Bronchus fibroblast of lung (primary cell): ENCODE data around the gene PCNP.

- RAMPAGE, long total RNA = no peak
Observed at GRCh38 chr3:100987096-100987315, 6.2 kb downstream of the ABI3BP start.

GRCh38 chr3:101574118-101575219 lies at the start of gene PCNP:
PCNP (plus strand) TSS chr3:101574180.
- RAMPAGE, long total RNA = start-site peak on the plus strand at chr3:101574174-101574233, 729 and 900 reads in 2 replicates

- RAMPAGE, long total RNA = no peak
Observed at GRCh38 chr3:101643413-101644382, 33.2 kb downstream of the ZBTB11 start.

DNA sequence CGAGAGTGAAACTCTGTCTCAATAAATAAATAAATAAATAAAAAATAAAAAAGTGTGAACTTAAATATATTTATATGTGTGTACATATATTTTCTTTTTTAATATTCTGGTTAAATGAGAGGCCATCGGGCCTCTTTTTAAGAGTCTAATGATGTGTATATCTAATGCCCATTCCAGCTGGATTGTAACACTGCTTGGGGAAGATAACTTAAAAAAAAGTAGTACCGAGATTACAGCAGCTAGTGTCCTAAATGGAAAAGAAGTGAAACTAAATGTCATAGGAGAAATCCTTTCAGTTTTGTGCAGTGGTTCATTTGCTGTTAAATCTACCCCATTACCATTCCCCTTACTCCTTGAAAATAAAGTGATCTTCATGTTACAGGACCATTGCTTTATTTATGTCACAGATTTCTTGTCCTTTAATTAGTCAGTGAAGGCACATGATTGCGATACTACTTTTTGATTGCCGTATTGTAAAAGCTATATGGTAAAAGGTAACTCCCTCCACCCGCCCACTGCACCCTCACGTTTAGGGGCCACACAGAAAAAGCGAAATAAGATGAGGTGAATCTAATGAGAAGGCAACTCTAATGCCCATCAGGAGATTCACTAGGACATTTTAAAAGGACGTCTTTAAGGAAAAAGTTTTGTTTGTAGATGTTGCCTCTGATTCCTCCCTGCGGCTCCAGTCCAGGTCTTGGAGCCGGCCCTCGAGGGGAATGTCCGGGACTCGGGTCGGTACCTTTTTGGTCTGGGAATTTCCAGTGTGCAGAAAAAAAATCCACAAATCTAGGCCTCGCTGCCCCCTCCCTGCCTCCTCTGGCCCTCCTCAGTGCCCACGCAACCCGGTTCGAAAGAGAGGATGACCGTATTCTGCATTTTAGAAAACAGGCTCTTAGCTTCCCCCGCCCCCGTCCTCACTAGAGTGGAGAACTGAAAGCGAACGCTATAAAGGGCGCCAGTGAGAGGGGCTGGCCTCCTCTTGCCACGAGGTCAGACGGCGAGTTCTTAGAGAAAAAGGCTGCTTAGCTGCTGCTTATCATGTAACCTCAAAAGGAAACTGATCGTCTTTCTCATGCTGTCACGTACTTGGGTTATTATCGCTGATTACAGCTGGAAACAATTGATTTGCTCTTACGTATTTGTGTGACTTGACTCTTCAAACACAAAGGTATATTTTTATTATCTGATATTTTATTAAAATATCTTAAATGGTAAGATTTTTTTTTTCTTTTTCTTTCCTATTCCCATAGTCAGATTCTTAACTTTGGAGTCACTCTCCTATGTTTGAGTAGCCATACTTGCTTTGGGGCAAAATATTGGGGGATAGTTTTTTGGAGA lies 21.8 kb upstream of the NFKBIZ start:
- RAMPAGE, long total RNA = no peak

DNA sequence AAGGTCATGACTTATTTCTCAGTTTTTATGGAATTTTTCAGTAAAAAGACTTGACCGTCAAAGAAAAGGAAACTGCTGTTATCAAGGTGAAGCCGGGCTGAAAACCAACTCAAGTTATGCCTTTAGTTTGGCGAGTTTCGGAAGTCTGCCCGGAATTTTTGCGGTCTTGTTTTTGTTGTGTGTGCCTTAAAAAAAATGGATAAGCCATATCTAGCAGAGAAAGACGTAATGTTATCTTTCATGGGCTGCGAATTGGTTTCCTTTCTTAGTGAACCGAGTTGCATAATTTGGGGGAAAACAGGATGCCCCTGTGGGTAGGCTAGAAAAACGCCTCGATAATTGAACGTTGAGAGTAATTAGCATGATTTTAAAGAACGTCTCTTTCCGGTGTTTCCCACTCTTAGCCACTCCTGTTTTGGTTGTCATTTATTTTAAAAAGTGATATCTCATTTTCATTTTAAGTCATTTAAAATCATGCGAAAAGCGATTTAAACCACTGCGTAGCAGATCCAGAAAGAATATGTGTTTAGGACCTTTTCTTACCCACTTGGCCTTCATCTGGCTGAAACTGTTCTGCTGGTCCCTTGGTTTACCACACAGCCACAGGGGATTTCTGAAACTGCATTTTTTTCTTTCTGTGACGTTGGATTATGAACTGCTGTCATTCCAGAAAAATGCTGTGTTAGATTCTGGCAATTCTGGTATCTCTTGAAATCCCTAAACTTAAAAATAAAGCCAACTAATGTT lies 1.2 kb downstream of the NFKBIZ start:
- RAMPAGE, long total RNA = no peak

DNA sequence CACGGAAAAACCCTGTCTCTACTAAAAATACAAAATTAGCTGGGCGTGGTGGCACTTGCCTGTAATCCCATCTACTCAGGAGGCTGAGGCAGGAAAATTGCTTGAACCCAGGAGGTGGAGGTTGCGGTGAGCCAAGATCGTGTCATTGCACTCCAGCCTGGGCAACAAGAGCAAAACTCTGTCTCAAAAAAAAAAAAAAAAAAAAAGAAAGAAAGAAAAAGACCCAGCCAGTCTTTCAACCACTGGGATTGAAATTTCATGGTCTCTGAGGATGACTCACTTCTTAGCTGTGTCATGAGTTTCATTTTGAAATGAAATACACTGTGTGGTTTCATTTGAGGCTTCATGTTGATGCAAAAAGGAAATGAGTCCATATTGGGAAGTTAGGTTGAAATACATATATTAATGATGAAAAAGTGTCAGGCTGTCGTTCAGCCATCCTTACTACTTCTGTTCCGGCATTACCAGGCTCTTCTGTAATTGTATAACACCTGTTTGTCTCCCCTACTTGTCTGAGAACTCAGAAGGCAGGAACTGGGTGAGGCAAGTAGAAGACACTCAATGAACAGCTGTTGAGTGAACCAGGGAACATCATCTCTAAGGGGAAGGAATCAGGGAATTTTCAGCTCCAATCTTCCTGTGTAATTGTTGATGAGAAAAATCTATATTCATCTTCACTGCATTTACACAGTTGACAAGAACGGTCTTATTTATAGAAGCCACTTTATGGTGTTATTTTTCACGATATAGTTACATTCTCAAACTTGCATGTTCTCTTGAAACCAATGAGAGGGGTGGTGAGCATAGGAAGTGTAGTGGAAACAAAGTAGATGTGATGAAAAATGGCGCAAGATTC lies 87.4 kb downstream of the NFKBIZ start:
- RAMPAGE, long total RNA = no peak

DNA sequence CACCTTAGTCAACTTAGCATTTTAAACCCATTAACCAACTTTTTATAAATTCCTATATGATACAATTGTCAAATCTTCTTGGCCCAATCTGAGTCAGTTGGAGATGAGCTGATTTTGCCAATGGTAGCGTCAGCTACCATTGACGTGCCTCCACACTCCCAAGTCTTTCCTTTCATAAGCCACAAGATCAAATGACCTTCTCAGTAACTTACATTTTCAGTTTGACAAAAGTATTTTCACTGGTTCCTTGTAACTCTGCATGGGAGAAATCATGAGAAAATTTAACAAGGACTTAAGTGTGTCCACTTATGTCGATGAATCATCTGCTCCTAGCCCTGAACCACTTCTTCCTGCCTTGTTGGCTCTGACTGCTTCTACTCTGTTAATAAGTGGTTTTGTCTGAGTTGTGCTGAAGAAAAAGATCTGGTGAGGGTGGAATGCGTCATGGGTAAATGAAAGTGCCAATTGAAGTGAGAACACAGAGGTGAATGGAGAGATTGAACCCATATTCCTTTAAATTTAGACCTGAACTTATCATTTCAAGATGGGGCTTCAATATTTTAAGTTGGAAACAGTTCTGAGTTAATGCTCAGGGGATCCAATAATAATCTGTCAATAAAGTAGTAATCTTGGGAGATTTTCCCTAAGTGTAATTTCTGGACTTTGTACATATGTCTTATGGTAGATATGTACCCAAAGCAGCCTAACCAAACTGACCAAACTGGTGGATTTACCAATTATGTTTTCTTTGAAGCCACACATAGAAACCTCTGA lies 101.3 kb downstream of the NFKBIZ start:
- RAMPAGE, long total RNA = no peak

DNA sequence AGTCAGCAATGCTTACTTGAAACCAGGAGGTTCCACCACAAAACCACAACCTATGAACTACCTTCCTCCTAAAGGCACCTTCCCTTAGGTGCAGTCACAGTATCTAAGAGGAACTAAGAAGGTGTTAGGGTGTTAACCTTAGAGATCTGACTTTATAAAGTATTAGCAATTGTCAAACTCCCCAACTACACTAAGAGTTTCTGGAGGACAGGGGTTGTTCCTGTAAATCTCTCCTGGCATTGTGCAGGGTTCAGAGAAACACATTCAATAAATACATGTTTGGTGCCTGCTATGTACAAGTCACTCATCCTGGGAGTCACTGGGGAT lies 208.6 kb downstream of the NFKBIZ start:
- RAMPAGE, long total RNA = no peak

DNA sequence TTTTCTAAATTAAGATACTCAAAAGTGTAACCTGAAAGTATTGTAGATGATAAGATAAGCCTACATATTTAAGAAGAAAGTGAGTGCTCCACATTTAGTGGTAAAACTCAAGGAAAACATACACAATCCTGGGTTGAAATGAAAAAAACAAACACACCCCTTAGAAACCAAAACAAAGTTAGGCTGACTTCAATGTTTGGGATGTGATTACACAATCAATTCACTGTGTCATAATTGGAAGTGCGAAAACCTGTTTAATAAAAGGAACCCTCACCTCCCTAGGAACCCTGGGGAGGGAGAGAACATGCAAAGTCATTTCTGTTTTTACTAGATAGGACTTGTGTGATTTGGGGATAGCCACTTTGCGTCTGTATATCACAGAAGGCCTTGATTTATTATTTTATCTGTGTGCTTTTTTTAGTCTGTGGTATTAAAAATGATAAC lies 274.9 kb downstream of the NFKBIZ start:
- RAMPAGE, long total RNA = no peak

GRCh38 chr3:102764891-102765143 lies 330.0 kb downstream of the ZPLD1 start:
- RAMPAGE, long total RNA = no peak

DNA sequence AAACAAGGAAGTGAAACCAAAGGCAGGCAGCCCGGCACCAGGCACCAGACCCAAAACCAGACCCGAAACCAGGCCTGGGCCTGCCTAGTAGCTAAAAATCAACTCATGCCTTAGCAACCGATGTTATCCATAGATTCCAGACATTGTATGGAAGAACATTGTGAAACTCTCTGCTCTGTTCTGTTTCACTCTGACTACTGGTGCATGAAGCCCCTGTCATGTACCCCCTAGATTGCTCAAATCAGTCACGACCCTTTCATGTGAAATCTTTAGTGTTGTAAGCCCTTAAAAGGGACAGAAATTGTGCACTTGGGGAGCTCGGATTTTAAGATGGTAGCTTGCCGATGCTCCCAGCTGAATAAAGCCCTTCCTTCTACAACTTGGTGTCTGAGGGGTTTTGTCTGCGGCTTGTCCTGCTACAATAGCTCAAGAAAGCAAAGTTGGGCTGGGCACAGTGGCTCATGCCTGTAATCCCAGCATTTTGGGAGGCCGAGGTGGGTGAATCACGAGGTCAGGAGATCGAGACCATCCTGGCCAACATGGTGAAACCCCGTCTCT lies 844.6 kb upstream of the ALCAM start:
- RAMPAGE, long total RNA = no peak

- RAMPAGE, long total RNA = no peak
Observed at GRCh38 chr3:104909193-104909702, 457.5 kb upstream of the ALCAM start.

- RAMPAGE, long total RNA = no peak
Observed at GRCh38 chr3:104909703-104910294, 456.9 kb upstream of the ALCAM start.

GRCh38 chr3:105387381-105387838 lies 20.7 kb downstream of the ALCAM start:
- RAMPAGE, long total RNA = no peak

DNA sequence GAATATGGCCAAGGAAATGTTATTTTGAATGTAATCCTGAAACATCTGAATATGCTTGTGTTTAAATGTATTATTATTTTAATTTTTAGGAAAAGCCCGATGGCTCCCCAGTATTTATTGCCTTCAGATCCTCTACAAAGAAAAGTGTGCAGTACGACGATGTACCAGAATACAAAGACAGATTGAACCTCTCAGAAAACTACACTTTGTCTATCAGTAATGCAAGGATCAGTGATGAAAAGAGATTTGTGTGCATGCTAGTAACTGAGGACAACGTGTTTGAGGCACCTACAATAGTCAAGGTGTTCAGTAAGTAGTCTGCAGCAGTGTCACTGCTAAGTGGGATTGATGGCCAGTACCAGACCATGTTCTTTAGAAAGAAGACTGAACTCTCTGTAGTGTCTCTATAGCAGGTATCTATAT lies 157.5 kb downstream of the ALCAM start:
- RAMPAGE, long total RNA = no peak

- RAMPAGE, long total RNA = no peak
Observed at GRCh38 chr3:105801432-105801866, 67.4 kb downstream of the CBLB start.

GRCh38 chr3:105867717-105867890 lies 1.2 kb downstream of the CBLB start:
- RAMPAGE, long total RNA = no peak

- RAMPAGE, long total RNA = no peak
Observed at GRCh38 chr3:106130684-106131353, 262.0 kb upstream of the CBLB start.

- RAMPAGE, long total RNA = no peak
Observed at GRCh38 chr3:106962846-106963119, 414.5 kb upstream of the CCDC54 start.

- RAMPAGE, long total RNA = no peak
Observed at GRCh38 chr3:107558525-107558989, 35.8 kb downstream of the BBX start.